ENCODE data around the genes SCMH1 and ZNF691.

DNA sequence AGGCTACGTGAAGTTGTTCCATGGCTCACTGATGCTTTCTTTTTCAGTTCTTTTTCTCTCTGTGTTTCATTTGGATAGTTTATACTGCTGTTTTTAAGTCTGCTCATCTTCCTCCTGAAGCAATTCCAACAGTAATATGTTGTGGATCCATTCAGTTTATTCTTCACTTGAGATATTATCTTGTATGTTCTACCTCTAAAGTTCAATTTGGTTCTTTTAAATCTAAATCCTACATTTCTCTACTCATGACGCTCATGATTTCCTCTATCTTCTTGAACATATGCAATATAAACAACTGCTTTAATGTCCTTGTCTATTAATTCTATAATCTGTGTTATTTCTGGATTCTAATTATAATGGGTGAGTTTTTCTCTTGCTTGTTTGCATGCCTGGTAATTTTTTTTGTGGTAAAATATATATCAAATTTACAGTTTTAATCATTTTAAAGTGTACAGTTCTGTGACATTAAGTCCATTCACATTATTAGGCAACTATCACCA is 107.3 kb upstream of the SLFNL1 start:
- RRBS = no CpG with 5 or more reads among the region's 2 CpGs

DNA sequence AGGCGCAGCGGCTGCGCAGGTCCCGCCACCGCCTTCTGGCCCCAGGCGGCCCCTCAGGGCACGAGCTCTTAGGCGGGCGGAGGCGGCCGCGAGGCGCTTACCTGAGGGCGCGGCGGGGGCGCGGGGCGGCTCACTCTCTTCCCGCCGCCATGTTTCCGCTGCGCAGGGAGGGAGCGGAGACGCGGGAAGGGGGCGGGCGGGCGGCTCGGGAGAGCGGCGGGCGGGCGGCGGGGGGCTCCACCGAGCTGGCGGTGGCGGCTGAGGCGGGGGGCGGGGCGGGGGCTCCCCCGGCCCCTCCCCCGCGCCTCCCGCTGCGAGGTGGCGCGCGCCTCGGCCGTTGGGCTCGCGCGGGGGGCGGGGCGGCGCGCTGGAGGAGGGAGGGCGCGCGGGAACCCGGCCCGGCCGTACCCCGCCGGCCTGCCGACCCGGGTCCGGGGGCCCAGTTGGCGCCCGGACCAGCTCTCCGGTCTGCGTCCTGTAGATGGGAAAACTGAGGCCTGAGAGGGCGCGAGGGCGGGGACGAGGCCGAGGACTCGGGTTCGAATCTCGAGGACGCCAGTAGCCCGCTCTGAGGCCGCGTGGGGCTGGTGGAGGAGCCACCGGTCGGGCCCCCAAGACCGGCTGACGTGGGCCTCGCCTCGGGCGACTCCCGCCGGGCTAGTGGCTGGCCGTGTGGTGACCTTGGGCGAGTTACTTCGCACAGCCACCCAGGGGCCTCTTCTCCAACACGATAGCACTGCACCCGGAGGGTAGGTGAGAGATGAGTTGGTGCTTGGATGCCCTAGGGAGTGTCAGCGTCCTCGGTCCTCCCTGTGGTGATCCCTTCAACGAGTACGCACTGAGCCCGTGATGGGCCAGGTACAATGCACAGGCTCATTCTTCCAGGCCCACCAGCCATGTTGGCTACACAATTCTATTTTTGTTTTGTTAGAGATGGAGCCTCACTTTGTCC is at the start of gene SCMH1:
Gene SCMH1 (minus strand): TSS at position 349 of the 952 bp plus-strand sequence.
- RRBS = 1% methylated on average over 11 of the region's 104 CpGs

- RRBS = 9% methylated on average over 5 of the region's 30 CpGs
Observed at GRCh38 chr1:41362129-41362419, 120.0 kb upstream of the SCMH1 start.

DNA sequence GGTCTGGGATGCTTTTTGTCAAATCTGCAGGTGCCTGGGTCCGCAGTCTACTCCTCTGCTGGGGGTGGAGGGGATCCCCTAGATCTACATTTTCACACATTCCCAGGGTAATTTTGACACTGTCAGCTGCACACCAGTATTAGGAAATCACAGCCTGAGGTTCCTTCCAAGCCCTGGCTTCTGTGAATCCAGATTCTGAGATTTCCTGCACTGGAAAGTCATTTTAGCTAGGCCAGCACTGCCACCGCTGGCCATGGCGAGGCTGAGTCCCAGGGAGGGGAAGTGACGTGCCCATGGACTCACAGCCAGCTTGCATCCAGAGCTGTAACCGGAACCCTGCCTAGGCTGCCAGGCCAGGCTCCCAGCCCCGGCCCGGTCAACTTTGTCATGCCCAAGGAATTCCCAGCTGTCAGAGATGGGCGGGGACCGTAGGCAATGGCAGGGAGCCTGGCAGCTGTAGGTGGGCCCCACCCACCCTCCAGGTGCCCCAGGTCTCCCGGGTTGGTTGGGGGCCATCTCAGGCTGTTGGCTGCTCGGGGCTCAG is 65.7 kb downstream of the EDN2 start:
- RRBS = 68% methylated on average over 1 of the region's 11 CpGs

DNA sequence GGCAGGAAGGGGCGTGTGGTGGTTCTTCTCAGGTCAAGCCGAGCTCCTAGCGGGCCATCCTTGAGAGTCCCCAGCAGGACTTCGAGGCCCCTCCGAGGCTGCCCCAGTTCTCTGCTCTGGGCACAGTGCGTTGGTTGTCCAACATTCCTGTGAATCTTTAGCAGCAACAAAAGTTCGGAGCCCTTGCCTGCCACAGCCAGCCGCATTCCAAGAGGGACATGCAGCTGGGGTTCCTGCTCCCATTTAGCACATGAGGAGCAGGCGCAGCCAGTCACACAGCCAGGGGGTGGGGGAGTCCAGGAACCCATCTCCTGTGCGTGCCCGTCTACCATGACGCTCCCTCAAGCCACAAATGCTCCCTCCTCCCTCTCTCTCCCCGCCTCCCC is 57.0 kb downstream of the EDN2 start:
- RRBS = no CpG with 5 or more reads among the region's 13 CpGs

- RRBS = no CpG with 5 or more reads among the region's 3 CpGs
Observed at GRCh38 chr1:41765136-41765503, 153.6 kb downstream of the HIVEP3 start.

- RRBS = 2% methylated on average over 63 of the region's 124 CpGs
Observed at GRCh38 chr1:42035108-42036372, 116.8 kb upstream of the HIVEP3 start.

GRCh38 chr1:42176447-42177552 is 12.3 kb upstream of the GUCA2A start:
- RRBS = no CpG with 5 or more reads among the region's 8 CpGs

DNA sequence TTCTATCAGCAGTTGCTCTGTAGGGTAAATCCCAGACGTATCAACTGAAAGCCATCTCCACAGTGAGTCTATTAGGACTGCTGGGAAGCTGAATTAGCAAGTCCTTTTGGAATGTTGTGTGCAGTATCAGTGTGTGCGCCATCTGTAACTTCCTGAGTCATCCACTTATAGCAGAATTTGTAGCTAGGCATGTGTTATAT is 21.3 kb downstream of the CCDC30 start:
- RRBS = no CpG with 5 or more reads among the region's 2 CpGs

DNA sequence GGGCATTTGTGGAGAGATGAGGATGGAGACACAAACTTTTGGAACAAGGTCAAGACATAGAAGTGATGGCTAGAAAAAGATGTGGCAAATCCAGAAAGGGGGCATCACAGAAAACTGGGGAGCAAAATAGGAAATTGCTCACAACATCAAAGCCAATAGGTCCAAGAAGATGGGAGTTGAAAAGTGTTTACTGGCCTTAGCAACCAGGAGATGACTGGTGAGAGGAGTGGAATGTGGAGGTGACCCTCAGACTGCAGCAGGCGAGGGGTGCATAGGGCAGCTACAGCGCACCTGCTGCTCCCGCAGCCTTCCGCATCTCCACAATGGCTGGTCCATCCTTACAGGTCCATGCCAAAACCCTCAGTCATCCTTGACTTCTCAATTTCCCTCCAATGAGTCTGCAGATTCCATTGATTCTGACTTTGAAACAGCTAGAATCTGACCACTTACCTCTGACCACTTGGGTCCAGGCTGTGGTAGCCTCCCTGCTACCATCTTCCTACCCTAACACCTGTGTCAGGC is 22.3 kb downstream of the CLDN19 start:
- RRBS = no CpG with 5 or more reads among the region's 4 CpGs

- RRBS = no CpG with 5 or more reads among the region's 8 CpGs
Observed at GRCh38 chr1:42844341-42845299, 1.8 kb upstream of the ZNF691 start.

- RRBS = 1% methylated on average over 11 of the region's 42 CpGs
Observed at GRCh38 chr1:42846500-42847379, at the start of gene ZNF691. TSS of gene ZNF691 (plus strand) at chr1:42846613.

- RRBS = 89% methylated on average over 8 of the region's 27 CpGs
Observed at GRCh38 chr1:42929424-42930326, 29.0 kb downstream of the SLC2A1 start.

DNA sequence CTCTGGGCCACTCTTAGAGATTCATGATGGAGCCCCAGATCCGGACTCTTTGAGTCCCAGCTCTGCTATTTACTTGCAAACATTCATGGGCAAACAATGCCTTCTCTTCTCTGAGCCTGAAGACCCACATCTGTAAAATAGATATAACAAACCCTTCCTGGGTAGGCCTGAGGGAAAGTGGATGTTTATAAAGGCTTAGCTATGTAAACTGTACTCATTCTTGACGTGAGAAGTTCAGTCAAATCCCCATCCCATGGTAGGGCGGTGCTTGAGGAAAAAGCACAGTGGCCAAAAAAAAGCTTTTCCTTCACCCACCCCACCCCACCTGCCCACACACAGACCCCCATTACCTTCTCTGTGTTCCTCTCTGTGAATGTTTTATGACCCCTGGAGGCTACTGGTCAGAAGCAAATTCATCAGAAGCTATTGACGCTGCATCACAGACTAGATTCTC is 3.1 kb upstream of the SLC2A1 start:
- RRBS = no CpG with 5 or more reads among the region's 4 CpGs

DNA sequence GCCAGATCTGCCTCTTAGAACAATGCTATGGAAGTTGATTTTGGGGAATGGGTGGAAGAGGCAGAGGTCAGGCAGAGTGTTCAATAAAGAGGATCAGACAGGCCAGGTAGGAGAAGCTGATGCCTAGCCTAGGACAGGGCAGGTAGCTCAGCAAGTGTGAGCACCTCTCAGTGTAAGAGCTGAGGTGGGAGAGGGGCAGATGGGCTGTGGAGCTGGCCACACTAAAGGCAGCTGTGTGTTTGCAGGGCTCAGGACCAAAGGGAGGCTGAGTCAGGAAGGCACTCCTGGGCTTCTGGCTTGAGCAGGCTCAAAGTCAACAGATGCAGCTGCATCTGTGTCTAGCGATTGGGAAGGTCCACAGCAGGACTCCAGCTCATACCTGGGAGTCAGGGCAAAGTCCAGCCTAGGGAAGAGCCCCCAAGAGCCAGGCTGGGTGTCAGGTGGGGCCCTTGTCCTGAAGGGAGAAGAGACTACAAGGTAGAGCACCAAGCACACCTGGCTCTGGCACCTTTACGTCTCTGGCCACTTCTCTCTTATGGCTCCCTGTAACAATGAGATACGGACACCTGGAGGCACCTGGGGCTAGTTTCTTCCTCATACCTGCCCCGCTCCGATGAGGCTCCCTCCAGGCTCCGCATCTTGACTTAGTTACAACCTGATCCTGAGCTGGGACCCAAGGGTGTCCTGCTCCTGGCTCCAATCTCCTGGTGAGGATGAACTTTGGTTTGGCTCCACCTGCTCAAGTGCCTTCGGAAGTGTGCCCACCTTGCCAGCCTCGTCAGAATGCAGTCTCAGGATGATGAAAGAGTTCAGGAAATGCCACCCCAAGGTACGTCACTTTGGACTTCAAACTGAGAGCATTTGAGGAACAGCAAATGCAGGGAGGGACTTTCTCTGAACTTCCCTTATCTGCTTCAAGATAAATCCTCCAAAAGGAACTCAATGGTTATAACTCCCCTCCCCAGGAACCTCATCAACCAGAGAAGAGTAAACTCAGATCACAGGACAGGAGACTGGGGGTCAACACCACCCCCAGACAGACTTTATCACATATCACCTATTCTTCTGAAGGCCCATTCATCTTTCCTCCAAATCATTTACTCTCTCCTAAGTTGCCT is 21.4 kb upstream of the SLC2A1 start:
- RRBS = no CpG with 5 or more reads among the region's 9 CpGs

DNA sequence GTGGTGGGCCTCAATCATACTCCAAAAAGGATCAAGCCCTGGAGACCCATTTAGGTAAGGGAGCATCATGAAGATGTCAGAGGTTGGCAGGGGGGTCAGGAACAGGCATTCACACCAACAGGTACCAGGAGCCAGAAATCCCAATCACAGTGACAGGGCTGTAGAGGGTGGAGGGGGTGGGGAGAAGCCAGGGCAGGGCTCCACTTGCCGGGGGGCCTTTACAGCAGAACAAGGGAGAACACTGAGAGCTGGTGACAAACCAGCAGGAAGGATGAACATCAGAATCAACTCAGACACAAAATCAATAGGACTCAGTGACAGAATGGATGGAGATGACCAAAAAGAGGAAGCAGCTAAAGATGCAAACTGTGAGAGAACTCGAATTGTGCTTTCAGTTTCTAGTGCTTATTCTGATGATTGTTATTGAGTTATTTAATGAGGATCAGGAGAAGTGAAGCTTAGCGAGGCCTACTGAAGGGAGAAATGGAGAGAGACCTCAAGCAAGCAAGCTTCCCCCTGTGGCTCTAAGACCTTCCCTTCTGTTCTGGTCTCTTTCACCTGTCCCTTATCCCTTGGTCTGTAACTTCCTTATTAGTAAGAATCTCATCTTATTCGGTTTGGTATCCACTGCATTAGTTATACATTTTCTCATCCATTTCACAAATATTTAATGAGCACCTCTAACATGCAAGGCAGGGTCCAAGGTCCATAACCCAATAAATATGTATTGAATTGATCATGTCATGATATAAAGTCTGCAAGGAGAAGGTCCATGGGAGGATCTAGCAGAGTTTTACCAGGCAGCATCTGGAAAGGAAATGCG is 30.3 kb upstream of the TMEM125 start:
- RRBS = no CpG with 5 or more reads among the region's 5 CpGs

GRCh38 chr1:43417695-43418571 is 28.2 kb downstream of the SZT2 start:
- RRBS = no CpG with 5 or more reads among the region's 4 CpGs

DNA sequence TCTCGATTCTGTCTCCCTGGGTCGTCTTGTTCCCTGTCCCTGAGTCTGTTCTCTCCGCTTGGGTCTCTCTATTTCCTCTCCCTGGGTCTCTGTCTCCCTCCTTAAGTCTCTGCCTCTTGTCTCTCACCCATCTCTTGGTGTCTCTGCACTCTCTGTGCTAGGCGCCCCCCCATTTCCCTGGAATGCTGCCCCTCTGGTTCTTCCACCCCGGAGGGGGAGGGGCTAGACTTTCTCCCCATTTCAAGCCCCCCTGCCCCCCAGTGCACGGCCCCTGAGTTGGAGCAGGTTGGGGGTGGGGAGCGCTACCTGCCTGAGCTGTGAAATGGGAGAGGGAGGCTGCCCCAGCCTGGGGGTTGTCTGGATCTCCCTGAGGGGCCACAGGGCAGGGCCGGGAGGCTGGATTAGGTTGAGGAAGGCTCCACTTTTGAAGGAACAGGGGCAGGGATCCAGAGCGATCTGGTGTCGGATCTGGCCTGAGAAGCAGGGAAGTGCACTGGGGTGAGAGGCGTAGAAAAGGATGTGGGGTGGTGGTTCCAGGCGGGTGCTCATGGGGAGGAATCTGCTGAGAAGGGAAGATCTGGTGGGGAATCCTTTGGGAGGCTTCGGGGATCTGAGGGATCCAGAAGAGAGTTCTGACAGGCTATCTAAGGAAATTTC is 1.5 kb downstream of the PTPRF start:
- RRBS = no CpG with 5 or more reads among the region's 13 CpGs

- RRBS = 78% methylated on average over 8 of the region's 33 CpGs
Observed at GRCh38 chr1:43597609-43598255, 52.2 kb upstream of the KDM4A start.

DNA sequence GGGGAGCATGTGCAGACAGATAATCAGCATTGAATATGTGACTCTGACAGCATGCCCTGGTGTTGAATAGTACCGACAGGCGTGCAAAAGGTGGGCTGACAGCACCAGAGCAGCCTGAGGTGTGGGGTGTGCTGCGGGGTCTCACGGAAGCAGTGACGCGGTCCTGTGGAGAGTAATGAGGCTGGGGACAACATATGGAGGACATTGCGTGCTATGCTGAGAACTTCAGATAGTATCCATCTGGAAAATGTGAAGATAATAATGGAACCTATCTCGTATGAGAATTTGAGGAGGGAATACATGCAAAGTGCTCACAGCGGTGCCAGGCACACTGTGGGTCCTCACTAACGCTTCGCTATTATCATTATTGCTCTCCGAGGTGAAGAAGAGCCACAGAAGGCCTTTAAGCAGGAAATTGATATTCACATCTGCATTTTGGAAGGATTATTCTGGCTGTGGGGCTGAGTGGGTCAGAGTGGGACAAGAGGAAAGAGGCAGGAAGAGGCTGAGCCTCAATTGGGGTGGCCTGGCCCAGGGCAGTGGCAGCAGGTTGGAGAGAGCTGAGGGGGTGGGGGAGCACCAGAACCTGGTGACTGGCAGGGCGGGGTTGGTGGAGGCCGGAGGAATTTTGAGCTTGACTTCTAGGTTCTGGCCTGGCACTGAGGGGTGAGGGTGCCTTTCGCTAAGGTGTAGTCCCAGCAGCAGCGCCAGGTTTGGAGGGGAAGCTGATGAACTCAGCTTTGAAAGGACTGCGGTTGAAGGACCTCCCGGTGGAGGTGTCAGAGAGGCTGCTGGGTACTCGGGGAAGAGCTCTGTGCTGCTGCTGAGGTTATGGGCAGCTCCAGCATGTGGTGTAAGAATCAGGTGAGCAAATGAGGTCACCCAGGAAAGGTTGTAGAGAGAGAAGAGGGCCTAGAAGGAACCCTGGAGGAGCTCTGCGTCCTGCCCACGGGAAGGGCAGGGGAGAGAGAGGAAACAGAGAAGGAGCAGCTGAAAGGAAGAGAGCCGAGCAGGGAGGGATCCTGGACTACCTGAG is 33.7 kb upstream of the KDM4A start:
- RRBS = no CpG with 5 or more reads among the region's 22 CpGs

All from GM19239 (cell line).